LNCaP clone FGC (cell line): ENCODE measurements around a stretch of chr11.

DNA sequence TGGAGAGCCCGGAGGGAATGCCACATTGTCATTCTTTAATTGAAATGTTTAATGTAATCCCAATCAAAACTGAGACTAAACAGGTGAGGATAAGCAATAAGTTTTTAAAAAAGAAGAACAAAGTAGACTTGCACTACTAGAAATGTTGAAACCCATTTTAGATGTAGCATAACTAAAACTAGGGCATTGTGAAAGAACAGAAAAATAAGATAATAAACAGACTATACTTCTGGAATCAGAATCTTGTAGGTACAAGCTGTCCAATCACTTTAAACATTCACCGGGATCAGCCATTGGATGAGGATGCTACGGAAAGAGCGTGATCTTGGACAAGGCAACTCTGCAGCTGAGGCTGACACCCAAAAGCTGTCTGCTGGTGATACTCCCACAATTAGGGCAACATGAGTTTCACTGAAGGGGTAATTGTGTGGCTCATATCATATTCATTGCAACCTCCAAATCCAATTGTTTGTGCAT lies 86.3 kb upstream of the ALKBH3 start:
- RRBS, 2 experiments: no CpG with 5 or more reads among the region's 4 CpGs

GRCh38 chr11:43993259-43993728 lies 50.9 kb downstream of the C11orf96 start:
- RRBS, 2 experiments: no CpG with 5 or more reads among the region's 9 CpGs

- RRBS, 2 experiments: 88 to 90% methylated on average over 6 to 7 of the region's 17 CpGs
Measured at GRCh38 chr11:44525727-44526306, 39.6 kb upstream of the CD82 start.

DNA sequence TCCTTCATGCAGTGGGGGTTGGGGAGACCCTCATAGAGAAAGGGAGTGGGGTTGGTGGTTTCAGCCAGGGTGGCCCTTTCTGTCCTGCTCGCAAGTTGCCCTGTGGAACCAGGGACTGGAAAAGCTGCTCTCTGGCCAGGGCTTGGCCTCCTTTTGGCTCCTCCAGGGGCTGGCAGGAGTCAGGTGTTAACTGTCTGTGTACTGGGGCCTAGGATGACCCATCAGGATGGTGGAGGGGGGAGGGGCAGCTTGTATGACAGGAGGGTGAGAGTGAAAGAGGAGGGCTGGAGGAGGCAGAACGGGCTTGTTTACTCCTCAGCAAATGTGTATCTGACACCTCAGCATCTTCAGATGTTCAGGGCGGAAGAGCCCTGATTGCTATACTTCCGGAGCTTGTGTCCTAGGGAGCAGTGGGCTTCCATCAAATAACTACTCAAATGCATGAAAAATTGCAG lies 31.0 kb downstream of the CD82 start:
- RRBS, 2 experiments: no CpG with 5 or more reads among the region's 4 CpGs

DNA sequence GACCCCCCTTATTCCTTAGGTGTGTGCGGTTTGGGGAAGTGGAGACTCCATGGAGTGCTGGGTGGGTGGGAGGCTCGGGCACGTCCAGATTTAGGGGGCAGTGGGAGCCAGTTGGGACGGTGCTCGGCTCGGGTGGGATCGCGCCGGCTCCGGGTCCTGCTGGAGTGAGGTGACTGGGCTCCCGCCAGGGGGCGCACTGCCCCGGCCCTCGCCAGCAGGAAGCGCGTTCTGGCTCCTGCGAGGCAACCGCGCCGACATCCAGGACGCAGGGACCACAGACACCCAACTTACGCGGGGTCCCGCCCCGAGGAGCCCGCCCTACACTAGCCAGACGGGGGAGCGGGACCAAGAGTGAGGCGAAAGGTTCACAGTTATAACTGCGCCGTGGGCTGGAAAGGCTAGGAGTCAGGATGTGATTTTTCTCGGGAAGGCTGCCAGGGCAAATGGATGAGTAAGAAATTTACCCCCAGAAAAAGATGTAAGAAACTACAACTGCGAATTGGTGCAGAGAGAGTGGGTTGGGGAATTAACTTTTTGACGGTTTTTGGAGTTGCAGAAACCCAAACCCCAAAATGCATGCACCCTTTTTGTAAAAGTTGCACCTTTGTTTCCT lies 1.2 kb downstream of the TSPAN18 start:
- RRBS, 2 experiments: under 1 to 2% methylated on average over 4 of the region's 34 CpGs

DNA sequence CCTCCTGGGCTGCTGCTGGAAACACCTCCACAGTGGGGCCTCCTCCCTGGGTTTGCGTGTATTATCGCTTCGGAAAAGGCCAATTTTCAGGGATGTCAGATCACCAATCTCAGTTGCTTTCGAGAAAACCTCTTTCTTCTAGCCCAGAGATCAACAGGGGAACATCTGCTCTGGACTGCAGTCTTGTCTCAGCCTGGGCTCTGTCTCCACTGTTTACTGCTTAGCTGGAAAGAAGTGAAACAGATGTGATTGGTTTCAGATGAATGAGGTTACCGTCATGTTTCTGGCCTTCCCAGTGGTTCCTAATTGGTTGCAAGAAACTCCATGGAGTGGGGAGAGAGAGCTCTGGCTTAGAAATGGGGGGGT lies 17.4 kb downstream of the TSPAN18 start:
- RRBS, 2 experiments: no CpG with 5 or more reads among the region's 5 CpGs

DNA sequence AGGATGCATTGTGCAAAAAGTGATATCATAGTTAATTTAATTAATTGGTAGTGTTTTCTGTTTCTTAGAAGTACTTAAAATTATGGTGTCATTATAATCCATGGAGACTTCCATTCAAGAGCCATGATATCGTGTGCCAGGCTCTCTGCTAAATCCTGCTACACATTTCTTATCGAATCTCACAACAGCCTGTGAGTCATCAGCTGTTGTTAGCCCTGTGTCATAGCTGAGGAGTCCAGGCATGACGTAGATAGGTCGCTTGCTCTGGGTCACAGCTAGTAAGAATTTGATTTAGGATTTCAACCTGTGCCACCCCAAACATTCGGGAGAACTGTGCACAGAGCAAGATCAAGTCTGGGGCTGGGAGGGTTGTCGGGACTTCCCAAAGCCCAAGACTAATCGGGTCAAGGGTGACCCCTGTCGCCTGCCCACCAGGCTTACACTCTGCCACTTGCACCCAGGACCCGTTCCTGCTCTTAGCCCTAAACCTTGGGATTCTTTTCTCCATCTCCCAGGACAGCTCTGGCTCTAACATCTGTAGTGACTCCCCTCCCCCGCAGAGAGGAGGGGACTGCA lies 34.2 kb downstream of the TSPAN18 start:
- RRBS, 2 experiments: no CpG with 5 or more reads among the region's 10 CpGs

GRCh38 chr11:44883164-44883519 lies 67.5 kb downstream of the TP53I11 start:
- RRBS, 2 experiments: no CpG with 5 or more reads among the region's 9 CpGs

GRCh38 chr11:44943046-44943907 lies 7.4 kb downstream of the TP53I11 start:
- RRBS, 2 experiments: no CpG with 5 or more reads among the region's 12 CpGs

- RRBS, 2 experiments: no CpG with 5 or more reads among the region's 8 CpGs
Measured at GRCh38 chr11:44978440-44979554, 28.1 kb upstream of the TP53I11 start.

DNA sequence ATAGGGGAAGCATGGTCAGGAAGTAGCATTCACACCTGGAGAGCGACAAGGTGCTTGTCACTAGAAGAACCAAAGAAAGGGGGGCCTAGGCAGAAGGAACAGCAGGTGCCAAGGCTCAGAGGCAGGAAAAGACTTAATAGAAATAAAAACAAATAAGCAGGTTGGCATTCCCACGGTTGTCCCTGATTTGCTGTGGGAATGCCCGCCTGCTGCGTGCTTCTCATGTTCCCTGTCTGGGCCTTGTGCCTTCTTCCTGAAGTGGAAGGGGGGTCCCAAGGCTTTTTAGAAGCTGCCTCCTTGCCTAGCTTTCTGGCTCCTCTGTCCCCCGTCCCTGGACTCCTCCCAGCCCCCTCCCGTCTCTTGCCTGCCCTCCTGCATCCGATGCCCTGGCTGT lies 54.7 kb upstream of the PRDM11 start:
- RRBS, 2 experiments: no CpG with 5 or more reads among the region's 7 CpGs

GRCh38 chr11:45145394-45145996 lies 944 bp upstream of the PRDM11 start:
- RRBS, 2 experiments: no CpG with 5 or more reads among the region's 21 CpGs

GRCh38 chr11:45148179-45148503 lies 1.7 kb downstream of the PRDM11 start:
- RRBS, 2 experiments: no CpG with 5 or more reads among the region's 4 CpGs

DNA sequence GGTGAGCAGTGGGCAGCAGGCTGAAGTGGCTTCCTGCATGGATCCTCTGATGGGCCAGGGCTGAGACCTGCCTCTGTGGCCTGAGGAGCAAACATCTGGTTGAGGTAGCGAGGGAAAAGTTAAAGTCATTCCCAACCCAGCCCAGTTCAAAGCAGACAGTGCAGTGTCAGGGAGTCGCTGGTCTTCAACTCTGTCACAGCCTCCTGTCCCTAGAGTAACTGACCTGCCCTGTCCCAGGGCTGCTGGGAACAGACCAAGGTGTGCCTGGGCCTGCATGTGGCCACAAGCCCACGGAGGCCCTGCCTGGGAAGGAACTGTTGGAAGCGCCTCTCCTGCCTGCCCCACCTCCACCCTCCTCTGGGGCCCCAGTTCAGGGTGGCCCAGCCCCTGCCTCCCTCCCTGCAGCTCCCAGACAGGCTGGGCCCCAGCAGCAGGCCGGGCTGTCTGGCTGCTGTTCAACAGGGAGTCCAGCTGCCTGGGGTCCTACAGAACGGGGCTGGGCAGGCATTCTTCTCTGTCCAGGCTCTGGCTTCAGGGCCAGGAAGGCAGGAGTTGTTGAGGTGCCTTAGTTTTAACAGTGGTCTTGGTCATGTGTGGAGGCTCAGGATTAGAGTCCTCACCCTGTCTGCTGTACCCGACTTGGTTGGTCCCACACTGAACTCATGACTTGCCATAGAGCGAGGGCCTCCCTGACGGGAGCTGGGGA lies 11.7 kb downstream of the PRDM11 start:
- RRBS, 2 experiments: no CpG with 5 or more reads among the region's 9 CpGs

- RRBS, 2 experiments: no CpG with 5 or more reads among the region's 10 CpGs
Measured at GRCh38 chr11:45253648-45254219, 32.4 kb downstream of the SYT13 start.

GRCh38 chr11:45740893-45741527 lies 63.9 kb upstream of the SLC35C1 start:
- RRBS, 2 experiments: no CpG with 5 or more reads among the region's 5 CpGs

- RRBS, 2 experiments: no CpG with 5 or more reads among the region's 4 CpGs
Measured at GRCh38 chr11:46083700-46084496, 37.4 kb downstream of the PHF21A start.

DNA sequence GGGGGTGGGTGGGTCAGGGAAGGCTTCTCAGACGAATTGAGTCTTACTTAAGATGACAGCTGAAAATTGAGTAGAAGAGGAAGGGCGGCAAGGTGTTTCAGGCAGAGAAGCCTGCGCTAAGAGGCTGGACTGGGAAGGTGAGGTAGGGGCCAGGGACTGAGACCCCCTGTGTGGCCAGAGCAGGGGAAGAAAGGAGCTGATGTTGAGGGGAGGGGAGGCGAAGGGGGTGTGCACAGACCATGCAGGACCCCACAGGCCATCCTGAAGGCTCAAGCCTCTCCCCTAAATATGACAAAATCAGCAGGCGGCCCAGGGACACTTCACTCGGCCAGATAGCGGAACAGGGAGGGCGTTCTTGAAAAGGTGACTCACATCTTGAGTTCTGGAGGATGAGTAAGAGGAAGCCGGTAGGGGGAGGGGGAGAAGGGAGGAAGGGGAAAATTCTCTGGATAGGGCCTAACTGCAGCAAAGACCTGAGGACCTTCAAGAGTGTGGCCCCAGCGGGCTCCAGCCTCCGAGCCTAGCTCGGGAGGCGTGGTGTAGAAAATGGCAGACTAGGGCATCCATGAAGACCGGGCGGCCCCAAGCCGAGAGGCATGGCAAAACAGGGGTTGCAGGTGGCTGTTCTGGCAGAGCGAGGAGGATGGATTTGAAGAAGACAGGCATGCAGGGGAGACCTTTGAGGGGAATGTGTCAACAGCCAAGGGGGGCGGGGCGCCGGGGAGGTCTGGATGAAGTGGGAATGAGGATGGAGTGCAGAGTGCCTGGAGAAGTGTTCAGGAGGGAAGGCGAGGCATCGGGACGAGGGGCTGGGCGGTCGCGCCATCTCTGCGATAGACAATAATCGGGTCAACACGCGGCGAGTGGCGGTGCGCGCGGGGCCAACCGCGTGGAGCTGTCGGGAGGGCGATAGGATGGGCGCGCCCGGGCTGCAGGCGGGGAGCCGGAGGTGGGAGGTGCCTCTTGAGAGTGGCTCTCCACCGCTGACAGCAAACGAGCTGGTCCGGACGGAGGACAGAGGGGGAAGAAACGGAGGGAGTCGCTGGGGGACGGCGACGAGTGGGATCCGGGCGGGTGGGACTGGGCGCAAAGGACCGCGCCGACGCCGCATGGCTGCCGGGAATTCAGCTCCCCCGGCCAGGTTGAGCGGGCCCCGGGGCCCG lies 40.2 kb upstream of the CREB3L1 start:
- RRBS, 2 experiments: 56 to 81% methylated on average over 19 of the region's 66 CpGs

DNA sequence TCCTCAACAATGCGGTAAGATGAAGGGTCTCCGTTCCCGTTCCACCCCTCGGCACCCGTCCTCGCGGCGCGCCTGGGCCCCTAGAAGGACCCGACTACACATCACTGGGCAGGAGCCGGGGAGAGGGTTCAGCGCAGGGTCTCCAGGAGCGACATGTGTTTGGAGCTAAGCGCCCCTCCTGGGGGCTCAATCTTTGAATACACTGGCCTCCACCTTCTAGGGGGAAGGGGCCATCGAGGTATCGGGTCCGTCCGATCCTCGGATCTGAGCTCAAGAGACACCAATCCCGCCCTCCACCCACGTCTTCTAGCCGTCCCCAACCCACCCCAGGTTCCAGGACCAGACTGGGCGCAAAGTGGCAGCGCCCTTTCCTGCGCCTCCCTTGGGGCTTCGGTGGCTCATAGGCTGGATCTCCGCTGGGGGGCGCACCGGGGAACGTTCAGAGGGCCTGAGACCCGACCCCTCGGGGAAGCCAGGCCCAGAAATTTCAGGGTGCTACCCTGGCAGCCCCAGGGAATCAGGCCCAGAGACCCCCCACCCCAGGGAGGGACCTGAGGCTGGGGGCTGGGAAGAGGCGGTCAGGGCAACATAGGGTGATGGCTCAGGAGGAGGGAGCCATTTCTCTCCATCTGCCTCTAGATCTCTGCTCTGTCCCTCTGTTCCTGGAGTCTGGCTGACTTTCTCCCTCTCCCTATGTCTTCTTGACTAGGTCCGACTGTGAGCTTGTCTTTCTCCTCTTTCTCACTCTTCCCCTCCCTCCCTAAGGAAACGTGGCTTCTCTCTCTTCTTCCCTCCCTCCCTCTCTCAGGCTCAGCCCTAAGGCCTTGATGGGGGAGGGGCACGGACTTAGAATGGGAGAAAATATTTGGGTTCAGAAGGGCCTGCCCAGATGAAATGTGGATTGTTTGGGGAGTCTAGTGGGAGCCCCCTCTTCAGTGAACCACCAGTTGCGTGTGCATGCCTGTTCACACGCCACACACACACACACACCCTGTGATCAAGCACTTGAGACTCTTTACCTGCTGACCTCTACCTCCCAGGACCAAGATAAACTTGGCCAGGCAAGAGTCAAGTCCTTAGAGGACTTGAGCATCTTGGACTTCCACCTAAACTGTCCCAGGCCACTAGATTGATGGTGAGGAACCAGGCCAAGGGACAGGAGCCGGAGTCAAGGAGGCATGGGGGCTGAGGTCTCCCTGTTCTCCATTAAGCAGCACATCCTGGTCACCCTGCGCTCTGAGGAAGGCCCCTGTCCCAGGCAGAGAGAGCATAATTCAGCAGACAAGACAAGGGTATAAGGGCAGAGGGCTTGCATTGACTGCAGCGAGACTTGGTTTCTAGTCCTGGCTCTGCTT lies 1.2 kb downstream of the CREB3L1 start:
- RRBS, 2 experiments: no CpG with 5 or more reads among the region's 41 CpGs

- RRBS, 2 experiments: no CpG with 5 or more reads among the region's 10 CpGs
Measured at GRCh38 chr11:46281188-46282011, 3.9 kb downstream of the CREB3L1 start.